Neural cell (in vitro differentiated cells): Measurements from ENCODE around the gene CCDC92.

DNA sequence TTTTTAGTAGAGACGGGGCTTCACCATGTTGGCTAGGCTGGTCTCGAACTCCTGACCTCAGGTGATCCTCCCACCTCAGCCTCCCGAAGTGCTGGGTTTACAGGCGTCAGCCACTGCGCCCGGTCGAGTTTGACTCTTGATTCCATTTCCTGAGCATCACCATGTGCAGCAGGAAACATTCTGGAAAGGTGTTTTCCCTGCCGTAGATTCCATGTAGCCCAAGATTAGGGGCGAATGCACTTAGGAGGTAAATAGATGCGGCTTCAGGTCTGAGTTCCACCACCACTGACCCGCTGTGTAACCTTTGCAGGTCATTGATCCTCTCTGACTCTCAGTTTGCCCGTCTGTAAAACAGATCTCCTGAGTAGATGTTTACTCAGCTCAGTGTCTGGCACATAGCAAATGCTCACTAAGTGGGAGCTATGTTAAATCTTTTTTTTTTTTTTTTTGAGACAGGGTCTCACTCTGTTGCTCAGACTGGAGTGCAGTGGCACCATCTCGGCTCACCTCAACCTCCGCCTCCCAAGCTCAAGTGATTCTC lies 15.8 kb downstream of the RILPL2 start:
- RAMPAGE, long total RNA: no peak

DNA sequence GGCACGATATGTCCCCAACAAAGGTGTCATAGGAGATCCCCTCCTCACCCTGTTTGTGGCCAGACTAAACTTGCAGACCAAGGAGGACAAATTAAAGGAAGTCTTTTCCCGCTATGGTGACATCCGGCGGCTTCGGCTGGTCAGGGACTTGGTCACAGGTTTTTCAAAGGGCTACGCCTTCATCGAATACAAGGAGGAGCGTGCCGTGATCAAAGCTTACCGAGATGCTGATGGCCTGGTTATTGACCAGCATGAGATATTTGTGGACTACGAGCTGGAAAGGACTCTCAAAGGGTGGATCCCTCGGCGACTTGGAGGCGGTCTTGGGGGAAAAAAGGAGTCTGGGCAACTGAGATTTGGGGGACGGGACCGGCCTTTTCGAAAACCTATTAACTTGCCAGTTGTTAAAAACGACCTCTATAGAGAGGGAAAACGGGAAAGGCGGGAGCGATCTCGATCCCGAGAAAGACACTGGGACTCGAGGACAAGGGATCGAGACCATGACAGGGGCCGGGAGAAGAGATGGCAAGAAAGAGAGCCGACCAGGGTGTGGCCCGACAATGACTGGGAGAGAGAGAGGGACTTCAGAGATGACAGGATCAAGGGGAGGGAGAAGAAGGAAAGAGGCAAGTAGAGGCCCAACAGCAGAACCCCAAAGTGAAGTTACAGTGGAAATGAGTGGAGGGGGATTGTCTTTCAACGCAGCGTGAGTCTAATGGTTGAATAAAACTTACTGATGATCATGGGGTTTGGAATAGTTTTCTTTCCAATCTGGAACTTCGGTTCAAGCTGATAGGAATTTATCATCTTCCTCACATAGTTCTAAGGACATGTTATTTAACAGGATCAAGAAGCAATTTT lies 7.9 kb downstream of the SNRNP35 start:
- RAMPAGE, long total RNA: no peak

DNA sequence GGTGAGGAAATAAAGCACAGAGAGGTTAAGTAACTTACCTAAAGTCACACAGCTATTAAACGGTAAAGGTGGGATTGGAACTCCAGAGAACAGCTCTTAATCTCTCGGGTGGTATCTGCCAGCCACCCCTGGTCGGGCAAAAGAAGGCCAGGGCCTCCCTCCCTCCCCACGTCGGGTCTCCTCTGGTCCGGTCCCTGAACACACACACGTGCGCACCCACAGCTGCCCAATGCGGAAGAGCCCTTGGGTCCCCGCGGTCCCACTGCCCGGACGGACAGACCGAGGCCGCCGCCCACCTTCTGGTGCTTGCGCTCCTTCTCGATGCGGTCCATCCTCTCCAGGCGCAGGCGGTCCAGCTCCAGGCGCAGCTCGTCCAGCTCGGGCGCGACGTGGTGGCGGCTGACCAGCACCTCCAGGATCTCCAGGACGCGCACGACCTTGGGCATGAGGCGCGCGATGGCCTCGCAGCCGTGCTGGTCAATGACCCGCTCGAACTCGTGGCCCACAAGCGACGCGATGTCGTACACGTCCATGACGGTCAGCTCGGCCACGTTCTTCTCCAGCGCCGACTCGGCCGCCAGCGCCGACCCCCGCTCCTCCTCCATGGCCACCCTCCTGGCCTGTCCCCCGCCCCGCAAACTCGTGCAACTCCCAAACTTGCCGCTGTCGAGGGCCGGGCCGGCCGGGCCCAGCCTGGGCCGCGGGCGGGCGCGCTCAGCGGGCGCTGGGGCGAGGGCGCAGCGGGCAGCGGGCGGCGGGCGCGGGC lies 458 bp downstream of the RILPL1 start:
- RAMPAGE, long total RNA: no peak

DNA sequence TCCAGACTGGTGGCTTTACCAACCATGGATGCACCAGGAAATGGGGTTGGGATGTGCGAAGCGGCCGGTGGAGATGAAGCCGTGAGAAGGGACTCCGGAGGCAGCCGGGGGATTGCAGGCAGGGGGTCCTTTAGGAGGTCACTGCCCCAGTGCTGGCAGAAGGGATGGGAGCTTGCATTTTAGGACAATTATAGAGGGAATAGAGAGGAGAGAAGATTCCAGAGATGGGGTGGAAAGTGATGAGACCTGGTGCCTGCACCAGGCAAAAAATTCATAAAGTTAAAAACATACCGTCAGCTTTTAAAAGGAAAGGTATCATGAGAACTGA lies 61.1 kb downstream of the DNAH10 start:
- RAMPAGE, long total RNA: no peak

GRCh38 chr12:123933319-123933845 lies 39.2 kb downstream of the CCDC92 start:
- RAMPAGE, long total RNA: no peak

- RAMPAGE, long total RNA: no peak
Measured at GRCh38 chr12:123937026-123938054, 35.3 kb downstream of the CCDC92 start.

DNA sequence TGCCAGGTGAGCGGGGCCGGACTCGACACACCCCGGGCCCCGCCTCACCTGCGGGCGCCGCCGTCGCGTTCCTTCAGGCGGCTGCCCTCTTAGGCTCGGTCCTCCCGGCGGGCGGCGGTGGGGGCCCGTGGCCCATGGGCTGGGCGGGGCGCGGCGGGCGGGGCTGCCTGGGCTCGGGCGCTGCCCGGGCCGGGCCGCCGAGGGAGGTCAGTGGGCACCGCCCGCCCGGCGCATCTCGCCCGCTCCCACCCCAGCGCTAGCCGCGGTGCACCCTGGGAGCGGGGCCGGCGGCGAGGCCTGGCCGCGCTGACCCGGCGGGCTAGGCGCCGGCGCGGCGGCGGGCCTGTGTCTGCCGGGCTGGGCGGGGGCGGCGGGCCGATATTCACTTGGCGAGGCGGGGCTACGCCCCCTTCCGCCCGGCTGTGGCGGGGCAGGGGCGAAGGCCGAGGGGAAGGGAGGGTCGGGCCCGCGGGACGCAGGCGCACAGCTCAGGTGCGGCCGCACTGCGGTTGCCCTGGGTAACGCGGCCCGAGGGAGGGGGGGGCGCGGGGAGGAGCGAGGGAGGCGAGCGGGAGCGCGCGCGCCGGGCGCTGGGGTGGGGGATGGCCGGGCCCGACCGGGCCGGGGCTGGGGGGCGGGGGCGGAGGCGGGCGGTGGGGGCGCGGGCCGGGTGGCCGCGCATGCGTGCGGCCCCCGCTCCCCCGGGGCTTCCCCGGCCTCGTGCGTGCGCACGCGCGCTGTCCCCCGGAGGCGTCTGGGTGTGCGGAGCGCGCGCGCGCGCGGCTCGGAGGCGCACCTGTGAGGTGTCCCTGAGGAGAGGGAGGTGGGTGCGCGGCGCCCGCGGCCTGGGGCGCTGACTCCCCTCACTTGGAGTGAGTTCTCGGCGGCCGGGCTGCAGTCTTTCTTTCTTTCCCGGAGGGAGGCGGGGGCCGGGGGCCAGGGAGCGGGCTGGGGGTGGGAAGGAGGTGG lies at the start of gene CCDC92:
CCDC92 (minus strand) TSS at position 351 of the 969 bp plus-strand sequence.
- RAMPAGE, long total RNA: start-site peak on the plus strand centred at position 795 of the sequence, 98 bp wide, 2,199 and 1,880 reads in 2 replicates

- RAMPAGE, long total RNA: no peak
Measured at GRCh38 chr12:124008353-124008725, 35.3 kb downstream of the ZNF664 start.

DNA sequence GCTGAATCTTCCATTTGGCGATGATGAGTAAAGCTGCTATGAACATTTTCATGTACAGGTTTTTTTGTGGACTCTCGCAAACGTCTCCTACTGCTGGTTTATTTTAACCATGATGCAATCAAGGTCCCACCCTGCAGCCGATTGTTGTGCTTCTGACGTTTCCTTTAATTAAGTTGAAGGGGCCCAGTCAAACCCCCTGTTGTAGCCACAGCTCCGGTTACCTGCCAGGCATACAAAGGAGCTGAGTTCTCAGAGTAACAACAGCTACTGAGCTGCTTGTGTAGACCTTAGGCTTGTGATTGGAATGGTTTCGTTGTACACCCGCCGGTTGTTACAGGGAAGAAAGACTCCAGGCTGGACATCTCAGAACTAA lies 63.3 kb downstream of the ZNF664 start:
- RAMPAGE, long total RNA: no peak

GRCh38 chr12:124143833-124144261 lies 151.0 kb upstream of the RFLNA start:
- RAMPAGE, long total RNA: no peak

DNA sequence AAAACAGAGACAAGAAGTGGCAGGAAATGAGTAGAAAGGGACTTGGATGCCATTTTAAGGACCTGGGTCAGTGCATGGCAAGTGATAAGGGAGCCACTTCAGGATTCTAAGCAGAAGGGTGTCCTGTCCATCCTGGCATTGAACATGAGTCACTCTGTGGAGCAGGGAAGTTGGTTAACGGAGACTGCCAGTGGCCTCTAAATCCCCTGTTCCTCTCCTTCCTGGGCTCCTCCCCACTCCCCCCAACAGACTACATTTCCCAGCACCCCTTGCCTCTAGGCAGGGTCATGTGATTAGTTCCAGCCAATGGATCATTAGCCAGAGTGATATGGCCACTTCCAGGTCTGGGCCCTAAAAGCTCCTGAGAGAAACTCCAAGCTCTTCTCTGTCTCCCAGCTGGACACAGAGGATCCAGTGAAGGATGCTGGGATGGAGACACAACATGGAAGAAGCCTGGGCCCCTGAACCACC lies 54.5 kb upstream of the RFLNA start:
- RAMPAGE, long total RNA: no peak

DNA sequence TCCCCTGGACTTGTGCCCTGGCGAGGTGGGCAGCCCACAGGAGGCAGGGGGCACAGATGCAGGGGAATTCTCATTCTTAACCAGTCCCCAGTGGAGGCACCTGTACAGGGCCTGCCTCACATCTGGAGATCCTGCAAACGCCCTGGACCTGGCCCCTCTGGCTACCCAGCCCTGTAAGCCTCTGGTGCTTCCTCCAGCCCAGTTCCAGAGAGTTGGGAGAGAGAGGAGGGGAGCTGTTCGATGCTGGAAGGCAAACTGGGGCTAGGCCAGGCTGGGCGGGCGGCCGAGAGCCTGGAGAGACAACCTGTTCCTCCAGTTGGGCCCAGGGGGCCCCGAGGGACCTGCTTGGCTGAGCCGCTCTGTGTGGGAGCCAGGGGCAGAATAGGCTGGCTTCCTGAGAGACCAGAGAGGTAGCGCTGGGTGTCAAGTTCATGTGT lies 64.6 kb downstream of the RFLNA start:
- RAMPAGE, long total RNA: no peak

DNA sequence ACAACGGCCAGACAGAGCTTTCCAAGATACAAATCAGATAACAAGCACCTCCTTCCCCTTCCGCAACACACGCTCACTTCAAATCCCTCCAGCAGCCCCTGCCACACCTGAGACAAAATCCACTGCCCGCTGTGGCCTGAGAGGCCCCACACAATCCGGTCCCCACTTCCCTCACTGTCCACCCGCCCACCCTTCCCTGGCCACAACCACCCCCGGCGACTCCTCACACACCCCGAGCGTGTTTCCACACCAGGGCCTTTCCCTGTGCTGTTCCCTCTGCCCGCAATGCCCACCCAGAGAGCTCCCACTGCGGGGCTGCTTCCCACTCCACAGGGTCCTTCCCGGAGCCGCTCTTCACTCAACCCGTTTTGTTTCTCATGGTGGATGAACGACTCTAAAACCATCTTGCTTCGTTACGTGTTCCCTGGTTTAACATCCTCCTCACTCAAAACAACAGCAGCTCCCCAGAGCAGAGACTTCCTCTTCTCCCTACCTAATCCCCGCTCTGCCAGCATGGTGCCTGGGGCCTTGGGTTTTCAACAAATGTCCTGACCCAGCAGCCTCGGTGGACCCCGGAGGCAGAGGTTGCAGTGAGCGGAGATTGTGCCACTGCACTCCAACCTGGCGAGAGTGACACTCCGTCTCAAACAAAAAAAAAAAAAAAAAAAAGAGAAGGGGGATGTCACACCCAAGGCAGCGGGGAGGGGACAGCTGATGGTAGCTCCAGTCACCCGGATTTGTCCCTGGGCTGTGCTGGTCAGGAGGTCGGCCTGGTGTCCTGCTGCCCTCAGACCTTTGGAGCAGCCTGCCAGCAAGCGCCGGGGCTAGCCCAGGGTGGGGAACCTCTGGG lies 65.8 kb downstream of the RFLNA start:
- RAMPAGE, long total RNA: no peak

GRCh38 chr12:124388450-124389186 lies 93.7 kb downstream of the RFLNA start:
- RAMPAGE, long total RNA: start-site peak on the minus strand at chr12:124388798-124388878, 50 and 53 reads in 2 replicates

DNA sequence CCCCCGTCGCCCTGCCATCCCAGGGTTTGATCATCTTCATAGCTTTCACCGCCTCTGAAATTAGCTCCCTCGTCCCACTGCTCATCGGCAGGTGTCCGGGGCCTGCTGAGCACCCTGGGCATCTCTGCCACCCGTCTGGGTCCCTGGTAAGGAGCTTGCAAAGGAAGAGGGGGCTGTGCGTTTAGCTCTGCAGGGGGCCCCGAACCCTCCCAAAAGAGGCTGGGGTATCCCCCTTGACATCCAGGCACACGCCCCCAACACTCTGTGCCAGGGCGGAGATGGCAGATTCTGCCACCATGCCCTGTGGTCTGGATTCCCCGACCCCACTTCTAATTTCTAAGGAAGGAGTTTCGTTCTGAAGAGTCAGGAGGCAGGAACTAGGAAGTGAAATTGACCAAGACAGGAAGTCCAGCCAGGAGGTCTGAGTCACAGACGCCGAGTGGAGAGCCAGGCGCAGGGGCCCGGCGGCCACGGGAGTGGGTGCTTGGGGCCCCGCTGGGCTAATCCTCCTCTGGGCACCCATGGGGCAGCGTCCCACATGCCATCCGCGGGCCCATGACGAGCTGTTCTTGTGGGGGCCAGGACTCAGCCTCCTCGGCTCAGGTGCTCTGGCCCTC lies 95.7 kb downstream of the RFLNA start:
- RAMPAGE, long total RNA: no peak

DNA sequence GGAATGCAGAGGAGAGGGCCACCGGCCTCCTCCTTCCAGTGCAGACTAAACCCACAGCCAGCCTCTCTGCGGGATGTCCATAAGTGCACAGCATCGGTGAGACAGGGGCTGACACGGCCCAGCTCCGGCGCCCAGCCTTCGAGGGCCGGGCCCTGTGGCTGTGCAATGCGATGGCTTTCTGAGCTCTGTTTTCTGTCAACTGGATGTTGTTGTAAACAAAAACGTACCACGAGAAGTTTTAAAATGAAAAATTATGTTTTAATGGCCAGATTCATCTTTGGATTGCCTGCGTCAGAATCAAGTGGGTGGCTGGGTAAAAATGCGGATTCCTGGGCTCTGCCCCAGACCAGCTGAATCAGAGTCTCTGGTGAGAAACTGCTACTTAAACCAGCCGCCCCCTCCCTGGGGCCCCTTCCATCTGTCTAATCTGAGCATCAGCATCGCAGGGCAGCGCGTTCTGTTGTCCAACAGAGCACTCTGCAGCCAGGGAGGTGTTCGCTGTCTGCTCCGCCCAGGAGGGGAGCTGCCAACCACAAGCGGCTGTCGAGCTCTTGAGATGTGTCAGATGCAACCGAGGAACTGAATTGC lies 133.3 kb downstream of the RFLNA start:
- RAMPAGE, long total RNA: no peak

- RAMPAGE, long total RNA: no peak
Measured at GRCh38 chr12:124453982-124454578, 113.3 kb downstream of the NCOR2 start.

- RAMPAGE, long total RNA: no peak
Measured at GRCh38 chr12:124483588-124483787, 83.9 kb downstream of the NCOR2 start.

GRCh38 chr12:124490747-124491505 lies 76.5 kb downstream of the NCOR2 start:
- RAMPAGE, long total RNA: no peak

- RAMPAGE, long total RNA: no peak
Measured at GRCh38 chr12:124515834-124516406, 51.5 kb downstream of the NCOR2 start.